Neural progenitor cell (in vitro differentiated cells): ENCODE measurements around a stretch of chr9.

GRCh38 chr9:114357828-114358415 lies 28.3 kb downstream of the ORM2 start:
- RAMPAGE, long total RNA: no peak

DNA sequence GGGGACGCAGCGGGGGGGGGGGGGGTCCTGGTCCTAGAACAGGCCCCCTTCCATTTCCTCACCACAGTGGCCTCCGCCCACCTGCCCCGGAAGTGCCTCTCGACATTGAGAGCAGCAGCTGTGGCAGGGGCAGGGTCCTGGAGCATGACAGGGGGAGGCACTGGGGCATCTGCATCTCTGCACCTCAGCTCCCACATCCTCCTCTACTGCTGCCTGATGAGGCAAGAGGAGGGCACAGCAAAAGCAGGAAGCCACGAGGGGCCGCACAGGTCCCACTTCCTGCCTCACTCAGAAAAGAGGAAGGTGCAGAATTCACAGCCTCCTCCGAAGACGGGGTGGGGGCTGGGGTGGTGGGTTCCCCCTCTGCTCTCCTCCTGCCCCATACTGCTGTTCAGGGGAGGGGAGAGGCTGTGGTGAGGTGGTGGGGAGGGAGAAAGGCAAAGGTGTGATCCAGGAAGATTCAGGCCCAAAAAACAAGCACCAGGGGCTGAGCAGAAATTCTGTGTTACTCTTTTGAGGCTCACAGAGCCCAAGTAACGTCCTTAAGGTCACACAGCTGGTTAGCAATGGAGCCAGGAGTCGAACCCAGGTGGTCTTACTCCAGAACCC lies 14.7 kb downstream of the AKNA start:
- RAMPAGE, long total RNA: no peak

GRCh38 chr9:114377068-114377640 lies 10.6 kb downstream of the AKNA start:
- RAMPAGE, long total RNA: no peak

DNA sequence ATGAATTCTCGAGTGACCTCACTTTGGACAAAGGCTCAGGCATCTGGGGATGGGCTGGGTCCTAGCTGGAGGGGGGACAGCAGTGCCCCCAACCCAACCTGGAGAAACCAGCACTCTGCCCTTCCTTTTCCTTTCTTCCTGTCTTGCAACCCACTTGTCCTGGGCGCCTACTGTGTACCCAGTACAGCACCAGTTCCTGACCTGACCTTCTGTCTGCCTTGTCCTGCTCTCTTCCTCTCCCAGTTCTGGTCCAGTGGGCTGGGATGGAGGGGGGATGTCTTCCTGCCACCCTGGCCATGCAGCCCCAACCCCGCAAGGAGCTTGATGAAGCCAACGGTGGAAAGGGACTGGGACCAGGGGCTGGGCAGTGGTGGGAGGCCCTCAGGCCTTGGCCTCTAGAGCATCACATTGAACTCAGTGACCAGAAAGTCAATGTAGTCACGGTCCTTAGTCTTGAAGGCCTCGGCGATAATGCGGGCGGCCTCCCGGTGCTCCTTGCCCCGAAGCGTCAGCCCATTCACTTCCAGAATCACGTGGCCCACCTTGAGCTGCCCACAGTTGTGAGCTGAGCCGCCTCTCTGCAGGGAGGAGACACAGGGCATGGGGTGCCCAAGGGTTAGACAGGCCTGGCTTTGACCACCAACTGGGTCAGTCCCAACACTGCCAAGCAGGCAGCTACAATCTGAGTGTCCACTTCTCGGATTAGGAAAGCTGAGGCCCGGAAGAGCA lies 14.7 kb upstream of the AKNA start:
- RAMPAGE, long total RNA: no peak

GRCh38 chr9:114502856-114503521 lies 2.3 kb downstream of the WHRN start:
- RAMPAGE, long total RNA: no peak

GRCh38 chr9:114983844-114984118 lies 53.4 kb upstream of the TNFSF8 start:
- RAMPAGE, long total RNA: no peak

DNA sequence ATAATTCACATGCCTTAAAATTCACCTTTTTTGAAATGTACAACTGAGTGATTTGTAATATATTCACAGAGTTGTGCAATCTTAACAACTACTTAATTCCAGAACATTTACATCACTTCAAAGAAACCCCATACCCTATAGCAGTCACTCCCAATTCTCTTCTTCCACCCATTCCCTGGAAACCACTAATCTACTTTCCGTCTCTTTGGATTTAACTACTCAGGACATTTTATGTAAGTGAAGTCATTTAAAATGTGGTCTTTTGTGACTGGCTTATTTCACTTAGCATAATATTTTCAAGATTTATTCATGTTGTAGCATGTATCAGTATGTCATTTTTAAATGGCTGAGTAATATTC lies 214.2 kb upstream of the PAPPA start:
- RAMPAGE, long total RNA: no peak

DNA sequence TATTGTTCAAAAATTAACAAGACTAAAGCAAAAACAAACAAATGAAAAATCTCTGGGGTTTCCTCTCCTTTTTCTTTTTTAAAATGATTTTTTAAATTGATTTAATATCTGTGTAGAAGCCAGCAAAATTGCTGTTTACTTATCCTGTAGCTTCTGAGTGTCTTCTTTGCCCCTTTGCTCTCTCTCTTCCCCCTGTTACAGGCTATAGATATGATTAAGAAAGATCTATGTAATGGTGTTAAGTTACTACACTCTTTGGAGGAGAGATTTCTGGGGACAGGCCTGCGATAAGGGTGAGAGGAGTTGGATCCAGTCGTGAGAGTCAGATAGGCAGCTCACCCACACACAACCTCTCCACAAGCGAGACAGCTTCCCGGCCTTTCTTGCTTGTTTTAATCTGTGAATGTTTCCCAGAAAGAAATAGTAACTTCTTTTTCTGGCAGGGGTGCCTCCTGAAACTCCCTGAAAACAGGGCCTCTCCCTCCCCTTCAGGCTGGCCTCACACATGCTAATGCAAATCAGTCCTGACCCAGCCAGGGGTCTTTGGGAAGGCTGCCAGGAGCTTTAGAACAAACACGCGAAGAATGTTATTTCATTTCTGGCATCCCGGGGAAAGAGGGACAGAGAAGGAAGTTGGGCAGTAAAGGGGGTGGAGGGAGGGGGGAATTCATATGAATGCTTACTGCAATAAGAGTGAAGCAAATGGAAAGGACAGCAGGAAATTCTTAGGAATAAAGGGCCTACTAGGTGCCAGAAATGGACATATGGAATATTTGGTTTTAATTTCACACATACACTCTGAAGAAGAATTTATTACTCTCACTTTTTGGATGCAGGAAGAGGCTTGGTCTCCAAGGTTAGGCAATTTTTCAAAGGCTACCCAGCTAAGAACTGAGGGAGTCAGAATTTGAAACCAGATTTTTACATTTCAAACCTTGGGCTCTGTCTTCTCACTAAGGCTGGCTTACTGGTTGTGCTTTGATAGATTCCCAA lies 215.9 kb upstream of the TRIM32 start:
- RAMPAGE, long total RNA: no peak

GRCh38 chr9:116504103-116504457 lies 183.0 kb upstream of the TRIM32 start:
- RAMPAGE, long total RNA: no peak

DNA sequence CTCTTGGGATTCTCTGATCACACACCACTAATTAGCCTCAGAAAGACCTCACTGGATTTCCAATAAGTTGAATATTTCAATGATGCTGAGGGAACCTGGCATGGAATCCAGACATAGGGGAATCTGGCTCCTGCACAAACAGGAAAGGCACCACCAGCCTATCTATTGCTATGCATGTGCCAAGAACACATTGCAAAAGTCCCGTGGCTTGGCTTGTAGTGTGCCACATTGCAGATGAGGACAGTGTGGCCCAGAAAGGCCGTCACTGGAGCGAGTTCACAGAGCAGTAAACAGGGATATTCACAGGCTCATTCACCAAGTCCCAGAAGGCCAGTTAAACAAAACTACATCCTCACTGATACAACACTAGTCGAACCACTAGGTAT lies 39.7 kb upstream of the TRIM32 start:
- RAMPAGE, long total RNA: no peak

- RAMPAGE, long total RNA: no peak
These were observed 51.1 kb upstream of the ASTN2 start for GRCh38 chr9:117465839-117466405.

DNA sequence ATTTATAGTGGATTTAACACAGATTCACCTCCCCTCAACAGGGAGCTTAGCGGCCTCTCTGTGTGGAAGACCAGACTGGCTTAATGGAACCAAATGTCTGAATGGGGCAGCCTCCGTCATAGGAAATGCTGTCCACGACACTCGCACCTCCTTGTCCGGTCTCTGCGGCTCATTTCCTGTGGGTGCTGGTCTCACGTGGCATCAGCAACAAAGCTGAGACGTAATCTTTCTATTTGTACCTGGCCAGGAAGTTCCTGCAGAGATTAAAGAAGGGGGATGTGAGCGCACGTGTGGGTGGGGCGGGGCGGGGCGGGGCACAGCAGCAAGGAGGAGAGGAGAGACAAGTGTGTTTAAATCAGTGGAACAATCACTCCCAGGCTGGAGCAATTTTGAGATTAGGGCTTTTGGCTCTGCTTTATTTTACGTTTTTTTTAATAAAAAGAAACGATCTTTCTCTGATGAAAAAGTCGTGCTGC lies 132.1 kb upstream of the ASTN2 start:
- RAMPAGE, long total RNA: no peak

- RAMPAGE, long total RNA: no peak
These were observed 2.5 kb downstream of the TLR4 start for GRCh38 chr9:117706510-117707217.

GRCh38 chr9:117782744-117783567 lies 78.8 kb downstream of the TLR4 start:
- RAMPAGE, long total RNA: no peak

- RAMPAGE, long total RNA: no peak
These were observed 594.6 kb upstream of the BRINP1 start for GRCh38 chr9:119963679-119964322.

- RAMPAGE, long total RNA: no peak
These were observed 195.4 kb downstream of the CDK5RAP2 start for GRCh38 chr9:120384127-120385312.

GRCh38 chr9:120464947-120465467 lies 115.0 kb downstream of the CDK5RAP2 start:
- RAMPAGE, long total RNA: no peak

DNA sequence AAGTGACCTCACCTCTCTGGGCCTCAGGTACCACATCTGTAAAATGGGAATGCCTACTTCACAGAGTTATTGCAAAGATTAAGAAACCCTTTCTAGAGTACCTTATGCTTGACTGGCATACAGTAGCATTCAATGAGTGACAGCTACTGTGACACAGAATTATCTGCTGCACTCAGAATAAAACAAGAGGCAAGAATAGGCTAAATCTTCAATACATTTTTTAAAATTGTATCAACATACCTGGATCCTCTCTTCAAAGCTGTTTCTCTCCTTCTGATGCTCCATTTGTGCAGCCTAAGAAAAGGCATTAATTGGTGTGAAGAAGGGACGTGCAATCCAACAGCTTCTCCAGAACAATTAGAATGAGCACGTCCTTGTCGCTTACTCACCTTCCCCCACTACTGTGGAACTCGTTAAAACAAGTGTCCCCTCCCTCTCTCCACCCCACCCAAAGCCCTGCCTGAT lies 51.4 kb downstream of the CDK5RAP2 start:
- RAMPAGE, long total RNA: no peak

- RAMPAGE, long total RNA: no peak
These were observed 50.0 kb downstream of the CDK5RAP2 start for GRCh38 chr9:120529859-120530483.

DNA sequence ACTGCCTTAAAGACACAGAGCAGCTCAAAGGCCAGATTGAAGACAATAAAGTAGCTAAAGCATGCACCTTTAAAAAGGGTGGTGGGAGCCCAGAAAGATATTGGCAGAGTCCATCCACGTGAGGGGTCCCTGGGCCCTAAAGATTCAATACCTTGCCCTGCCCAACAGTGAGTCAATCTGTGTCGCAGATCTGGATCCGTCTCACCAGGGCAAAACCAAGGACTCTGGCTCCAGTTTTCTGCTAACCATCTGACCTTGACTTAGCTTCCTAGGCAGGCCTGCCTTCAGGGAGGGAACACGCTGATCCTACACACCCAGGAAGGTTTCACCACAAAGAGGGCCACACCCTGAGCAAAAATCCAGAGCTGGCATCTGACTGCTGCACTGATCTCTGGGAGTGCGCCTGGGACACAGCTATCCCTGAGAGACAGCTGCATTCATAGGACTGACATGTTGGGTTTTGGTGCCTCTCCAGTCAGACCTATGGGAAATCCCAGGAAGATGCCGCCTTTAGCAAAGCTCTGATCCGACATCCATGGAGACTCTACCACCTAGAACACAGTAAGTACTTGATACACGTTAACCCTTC lies 47.6 kb downstream of the CDK5RAP2 start:
- RAMPAGE, long total RNA: no peak